ENCODE results near the genes RAB44, RNF8 and GLO1.

- PRO-cap = no peak
Observed at GRCh38 chr6:36697257-36698030, at the start of gene RAB44. TSS of gene RAB44 (plus strand) at chr6:36697826.

DNA sequence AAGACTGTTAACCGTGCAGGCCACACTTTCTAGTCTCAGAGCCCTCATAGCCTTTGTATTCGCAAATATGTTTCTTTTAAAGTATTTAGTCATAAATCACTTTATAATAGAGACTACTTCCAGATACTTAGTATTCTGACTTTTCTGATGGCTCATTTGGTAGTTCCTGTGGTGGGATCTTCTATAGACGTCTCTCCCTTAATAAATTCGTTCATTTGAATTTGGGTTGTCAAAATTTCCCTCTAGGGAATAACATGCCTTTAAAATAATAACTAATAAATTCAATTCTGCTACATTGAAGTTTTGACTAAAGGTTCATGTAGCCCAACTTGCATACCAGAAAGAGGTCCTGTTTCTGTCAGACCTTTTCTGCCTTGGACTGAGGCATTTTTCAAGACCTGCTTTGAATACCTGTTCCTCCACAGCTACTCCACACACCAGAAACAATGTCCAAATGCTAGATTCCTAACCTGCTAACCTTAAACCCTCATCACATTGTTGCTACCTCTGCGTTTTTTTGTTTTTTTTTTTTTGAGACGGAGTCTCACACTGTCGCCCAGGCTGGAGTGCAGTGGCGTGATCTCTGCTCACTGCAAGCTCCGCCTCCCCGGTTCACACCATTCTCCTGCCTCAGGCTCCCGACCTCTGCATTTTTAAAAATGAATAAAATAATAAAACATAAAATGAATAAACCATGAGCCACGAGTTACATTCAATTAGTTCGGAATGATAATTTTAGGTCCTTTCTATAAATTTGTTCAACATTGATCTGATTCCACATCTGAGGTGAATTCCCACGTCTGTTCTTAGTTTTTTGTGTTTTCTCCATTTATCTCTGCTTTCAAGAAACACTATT is 1.1 kb downstream of the C6orf89 start:
- PRO-cap = no peak

DNA sequence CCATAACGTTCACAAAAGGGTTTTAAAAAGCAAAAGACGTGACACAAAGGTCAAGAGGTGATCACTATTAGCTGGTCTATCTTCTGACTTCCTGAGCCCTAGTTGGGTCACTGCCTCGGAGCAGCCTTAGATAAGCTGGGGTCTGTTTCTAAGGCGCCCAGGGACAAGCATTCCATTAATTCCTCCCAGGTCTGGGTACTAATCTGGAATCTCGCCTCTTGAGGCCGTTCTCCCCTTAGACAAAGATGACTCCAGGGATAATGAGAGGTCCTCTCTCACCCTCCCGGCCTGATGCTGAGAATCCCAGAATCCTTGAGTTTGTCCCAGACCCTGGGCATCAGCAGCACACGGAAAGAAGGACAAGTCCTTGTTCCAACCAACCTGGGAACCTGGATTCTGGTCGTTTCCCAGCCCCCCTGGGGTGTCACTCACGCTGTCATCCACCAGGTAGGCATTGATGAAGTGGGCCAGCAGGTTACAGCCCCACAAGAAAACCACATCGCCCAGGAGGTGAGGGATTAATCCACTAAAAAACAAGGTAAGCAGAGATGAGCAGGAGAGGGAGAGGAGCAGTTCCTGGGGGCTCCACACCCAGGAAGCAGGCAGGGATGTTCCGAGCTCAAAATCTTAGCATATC is 13.6 kb downstream of the MTCH1 start:
- PRO-cap = no peak

DNA sequence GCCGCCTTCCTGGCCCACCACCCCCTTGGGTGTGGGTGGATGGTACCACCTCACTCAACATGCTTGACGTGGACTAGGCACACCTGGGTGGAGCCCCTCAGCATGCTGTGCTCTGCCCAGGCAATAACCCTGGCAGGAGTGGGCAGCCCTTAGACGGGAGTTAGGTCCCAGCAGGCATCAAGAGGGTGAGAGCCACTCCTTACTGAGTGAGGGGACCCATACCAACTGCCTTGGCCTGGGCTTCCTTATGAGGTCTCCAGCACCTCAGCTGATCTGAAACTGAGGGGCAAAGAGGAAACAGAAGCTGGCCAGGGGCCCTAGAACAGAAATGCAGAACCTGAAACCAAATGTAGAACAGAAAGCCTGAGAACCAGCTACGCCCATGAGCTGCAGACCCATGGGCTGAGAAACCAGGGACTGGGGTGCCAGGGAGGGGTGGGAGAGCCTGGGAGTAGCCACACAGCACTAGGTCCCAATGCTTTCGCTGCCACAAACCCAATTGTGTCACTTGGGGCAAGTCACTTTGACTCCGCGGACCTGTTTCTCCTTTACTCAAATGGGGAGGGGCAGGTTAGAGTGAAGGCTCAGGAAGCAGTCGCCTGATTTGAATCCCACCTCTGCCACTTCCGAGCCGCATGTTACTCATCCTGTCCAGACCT is 2.1 kb downstream of the FGD2 start:
- PRO-cap = no peak

DNA sequence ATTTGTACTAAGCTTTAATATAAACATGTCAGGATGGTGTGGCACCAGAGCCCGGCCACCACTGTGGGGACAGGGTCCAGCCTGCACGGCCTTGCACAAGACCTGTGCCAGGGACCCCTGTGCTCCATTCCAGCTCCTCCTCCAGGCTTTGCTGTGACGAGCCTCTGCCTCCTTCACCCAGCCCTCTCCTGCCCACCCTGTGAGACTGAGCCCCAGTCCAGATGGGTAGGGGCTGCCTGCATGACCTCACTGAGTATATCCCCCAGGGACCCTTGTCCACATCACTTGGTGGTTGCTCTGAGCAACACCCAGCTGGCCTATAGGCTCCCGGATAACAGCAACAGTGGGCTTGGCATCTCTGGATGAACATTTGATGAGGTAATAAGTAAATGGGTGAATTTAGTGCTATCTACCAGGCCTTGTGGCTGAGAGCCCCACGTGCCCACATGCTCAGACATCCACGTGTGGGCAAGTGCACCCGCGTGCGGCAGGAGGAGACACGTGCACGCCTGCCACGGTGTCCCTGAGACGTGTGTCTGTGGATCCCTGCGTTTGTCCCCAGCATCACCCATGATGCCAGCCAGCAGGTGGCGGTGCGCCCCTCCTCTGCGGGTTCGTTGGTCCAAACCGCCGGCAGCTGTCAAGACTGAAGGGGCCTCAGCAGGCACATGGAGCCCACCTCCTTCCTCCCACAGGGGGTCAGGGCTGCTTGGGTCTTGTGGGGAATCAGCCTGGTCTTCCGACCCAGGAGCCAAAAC is 45.8 kb downstream of the FGD2 start:
- PRO-cap = no peak

- PRO-cap = no peak
Observed at GRCh38 chr6:37169940-37170065, 149 bp upstream of the PIM1 start.

- PRO-cap = no peak
Observed at GRCh38 chr6:37183101-37183700, 13.2 kb downstream of the PIM1 start.

GRCh38 chr6:37353602-37354533 is at the start of gene RNF8:
TSS of gene RNF8 (plus strand) at chr6:37353983.
- PRO-cap = bidirectional peak, plus-strand start at chr6:37354075, minus-strand start at chr6:37353928; unidirectional peak, plus-strand start at chr6:37354455

GRCh38 chr6:37442547-37443124 is 9.6 kb downstream of the CMTR1 start:
- PRO-cap = unidirectional peak, plus-strand start at chr6:37442659

GRCh38 chr6:37443814-37444393 is 10.9 kb downstream of the CMTR1 start:
- PRO-cap = no peak

DNA sequence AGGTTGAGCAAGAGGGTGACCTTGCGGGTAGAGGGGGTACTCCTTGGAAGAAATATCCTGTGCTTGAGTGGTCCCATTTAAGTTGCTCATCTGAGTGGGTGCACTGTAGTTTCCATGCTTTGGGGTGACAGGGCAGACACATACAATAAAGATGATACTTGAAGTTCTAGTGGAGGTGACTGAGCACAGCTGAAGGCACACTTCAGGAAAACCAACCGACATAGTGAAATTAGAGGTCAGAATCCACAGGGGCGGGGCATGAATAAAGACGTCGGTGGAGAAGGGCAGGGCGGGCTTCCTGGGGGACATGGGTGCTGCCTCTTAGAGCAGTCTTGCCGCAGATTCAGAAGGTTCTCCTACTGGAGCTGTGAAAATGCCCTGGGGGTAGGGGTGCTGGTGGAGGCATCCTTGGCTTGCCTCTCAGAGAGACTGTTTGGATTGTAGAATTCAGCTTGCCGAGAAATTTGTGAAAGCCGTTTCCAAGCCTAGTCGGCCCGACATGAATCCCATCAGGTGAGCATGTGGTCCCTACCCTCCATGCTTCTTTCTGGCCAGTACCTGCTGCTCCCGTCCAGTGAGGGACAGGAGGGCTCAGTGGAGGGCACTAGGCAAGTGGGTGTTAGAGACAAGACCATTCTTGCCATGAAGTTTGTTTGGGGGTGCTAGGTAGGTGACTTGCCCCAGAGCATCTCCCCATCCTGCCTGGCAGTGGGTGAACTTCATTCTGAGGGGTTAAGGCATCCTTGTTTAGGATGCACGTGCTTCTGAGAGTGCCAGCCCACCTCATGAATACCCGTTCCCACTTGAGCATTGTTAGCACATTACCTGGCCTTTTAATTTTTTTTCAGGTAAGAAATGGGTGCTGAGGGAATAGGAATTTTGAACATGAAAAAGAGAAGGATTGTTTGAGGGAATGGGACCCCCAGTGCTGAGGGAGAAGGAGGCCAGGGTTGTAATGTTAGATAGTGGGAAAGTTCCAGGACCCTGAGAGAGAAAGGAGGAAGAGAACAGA is 23.7 kb downstream of the CCDC167 start:
- PRO-cap = no peak

- PRO-cap = no peak
Observed at GRCh38 chr6:37507889-37508482, 8.3 kb upstream of the CCDC167 start.

GRCh38 chr6:37822296-37822915 is 2.9 kb downstream of the ZFAND3 start:
- PRO-cap = no peak

- PRO-cap = no peak
Observed at GRCh38 chr6:37831293-37832085, 12.0 kb downstream of the ZFAND3 start.

DNA sequence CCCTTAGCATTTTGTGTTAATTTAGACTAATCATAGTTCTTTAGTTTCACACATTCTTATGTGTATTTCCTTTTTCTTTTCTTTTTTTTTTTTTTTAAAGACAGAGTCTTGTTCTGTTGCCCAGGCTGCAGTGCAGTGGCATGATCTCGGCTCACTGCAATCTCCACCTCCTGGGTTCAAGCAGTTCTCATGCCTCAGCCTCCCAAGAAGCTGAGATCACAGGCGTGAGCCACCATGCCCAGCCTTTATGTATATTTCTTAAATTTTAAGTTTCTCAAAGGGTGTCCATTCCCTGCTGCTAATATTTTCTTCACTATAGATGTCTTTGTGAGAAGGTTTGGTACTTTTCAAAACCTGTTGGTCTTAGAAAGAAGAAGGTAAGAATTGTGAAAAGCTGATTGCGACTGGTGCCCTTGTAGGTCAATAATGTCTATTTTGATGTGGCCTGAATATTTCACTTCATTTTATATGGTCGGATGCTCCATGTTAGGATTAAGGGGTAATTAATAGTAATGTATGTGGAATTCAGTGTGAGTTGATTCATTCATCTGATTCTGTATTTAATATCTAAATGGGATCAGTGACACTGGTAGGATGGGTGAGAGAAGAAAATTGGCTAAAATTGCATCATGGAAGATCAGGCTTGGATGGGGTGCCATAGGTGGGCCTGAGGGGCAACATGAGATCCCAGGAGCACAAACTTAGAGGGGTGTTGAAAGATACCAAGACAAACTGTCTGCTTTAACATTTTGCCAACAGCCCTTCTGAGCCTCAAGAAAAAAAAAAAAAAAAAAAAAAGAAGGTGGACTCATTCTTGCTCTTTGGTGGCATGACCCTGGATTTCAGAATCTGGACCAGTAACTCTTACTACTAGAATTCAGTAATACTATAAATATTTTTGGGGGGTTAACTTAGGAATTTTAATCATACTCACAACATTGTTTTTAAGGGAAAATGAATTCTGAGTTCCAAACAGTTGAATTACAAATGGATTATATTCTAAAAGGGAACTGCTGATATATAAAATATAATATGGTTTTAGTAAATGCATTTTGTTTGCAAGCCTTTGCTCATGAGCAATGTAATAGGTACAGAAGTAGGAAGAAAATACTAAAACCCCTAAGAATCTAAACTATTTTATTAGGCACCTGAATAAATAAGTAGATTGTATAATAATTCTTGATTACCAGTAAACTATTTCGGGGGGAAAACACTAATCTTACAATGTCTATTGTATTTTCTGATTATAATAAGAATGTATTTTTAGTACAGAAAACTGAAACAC is 33.6 kb downstream of the ZFAND3 start:
- PRO-cap = no peak

GRCh38 chr6:37876906-37878256 is 57.9 kb downstream of the ZFAND3 start:
- PRO-cap = no peak

DNA sequence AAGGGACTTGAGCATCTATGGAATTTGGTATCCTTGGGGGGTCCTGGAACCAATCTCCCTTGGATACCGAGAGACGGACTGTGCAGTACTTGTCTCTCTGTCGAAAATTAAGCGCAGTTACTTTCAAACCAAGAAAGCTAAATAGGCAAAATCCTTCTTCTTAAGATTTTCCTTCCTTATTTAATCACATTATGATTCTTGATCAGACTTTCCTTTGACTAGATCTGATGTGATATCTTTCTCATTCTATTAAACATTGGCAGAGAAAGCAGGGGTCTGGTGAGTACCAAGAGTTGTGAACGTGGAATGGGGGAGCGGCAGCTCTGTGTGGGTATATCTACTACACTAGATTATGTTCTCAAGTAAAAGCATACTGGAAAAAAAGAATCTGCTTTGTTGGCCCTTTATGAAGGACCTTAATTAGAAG is 292.4 kb downstream of the ZFAND3 start:
- PRO-cap = no peak

DNA sequence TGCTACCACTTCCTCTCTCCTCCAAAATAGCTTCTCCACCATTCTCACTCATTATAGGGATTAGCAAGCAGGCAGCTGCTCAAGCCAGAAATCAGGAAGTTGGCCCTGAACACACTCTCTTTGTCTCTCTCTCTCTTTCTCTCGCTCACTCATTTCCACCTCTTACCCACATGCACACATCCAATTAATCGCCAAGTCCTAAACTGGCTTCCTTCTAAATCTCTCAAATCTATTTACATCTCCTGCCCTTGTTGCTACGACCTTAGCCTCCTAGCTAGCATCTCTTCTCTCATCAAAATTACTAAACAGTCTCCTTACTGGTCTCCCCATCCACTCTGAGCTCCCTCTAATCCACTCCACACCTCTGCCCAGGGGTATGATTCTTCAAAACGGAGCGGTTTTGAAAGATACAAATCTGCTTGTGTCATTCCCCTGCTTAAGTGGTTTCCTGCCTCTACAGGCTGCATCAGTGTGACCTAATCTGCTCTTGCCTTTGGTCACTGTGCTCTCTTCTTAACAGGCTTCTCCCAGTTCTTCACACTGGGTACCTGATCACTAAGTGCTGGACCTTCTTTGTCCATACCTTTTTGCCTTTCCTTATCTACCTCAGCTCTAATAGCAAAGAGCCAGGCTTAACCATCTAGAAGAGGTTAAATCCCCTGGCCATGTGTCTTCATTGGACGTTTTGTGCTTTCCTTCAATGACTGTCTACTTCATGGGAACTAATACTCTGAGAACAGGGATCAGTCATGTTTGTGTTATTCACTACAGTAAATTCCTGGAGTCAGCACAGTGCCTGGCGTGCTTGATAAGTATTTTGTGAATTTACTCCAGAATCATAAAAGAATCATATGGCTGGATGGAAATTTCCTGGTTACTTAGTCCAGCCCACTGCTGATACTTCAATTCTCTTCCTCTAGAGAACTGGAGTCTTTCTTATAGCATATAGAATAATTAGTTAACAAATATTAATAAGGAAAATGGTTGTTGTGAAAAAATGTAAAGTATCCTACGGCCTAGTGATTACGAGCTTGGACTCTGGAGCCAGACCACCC is 195.9 kb downstream of the BTBD9 start:
- PRO-cap = no peak

- PRO-cap = no peak
Observed at GRCh38 chr6:38547554-38548025, 92.1 kb downstream of the BTBD9 start.

- PRO-cap = unidirectional peak, plus-strand start at chr6:38702568; unidirectional peak, minus-strand start at chr6:38703145
Observed at GRCh38 chr6:38702361-38703506, at the start of gene GLO1. TSS of gene GLO1 (minus strand) at chr6:38703145.

Data from fallopian tube (tissue), 1 donor.